Diencephalon (tissue), 2 donors: ENCODE measurements around a stretch of chr22.

DNA sequence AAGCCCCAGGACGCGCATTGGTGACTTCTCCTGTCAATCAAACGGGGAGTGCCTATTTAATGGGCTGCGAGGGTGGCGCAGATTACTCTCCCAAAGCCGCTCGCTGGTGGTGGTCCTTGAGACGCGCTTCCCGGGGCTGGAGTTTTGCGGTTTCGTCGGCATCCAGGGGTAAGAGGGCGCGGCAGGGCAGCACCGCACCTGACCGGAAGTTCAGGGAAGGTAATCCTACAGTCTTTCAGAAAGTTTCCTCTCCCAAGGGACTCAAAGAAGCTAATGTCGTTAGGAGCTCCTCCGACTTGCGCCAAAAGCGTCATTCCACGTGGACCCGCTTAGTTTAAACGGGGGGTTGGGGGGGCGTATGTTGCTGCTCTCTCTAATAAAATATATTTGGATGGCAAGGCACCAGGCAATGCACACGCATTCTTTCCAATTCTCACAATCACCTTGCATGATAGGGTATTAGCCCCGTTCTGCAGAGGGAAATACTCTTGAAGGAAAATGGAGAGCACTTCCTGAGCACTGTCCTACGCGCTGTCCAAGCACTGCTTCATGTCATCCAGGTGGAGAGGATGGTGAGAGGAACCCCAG lies 445 bp upstream of the PACSIN2 start:
- RAMPAGE, long total RNA = no peak

DNA sequence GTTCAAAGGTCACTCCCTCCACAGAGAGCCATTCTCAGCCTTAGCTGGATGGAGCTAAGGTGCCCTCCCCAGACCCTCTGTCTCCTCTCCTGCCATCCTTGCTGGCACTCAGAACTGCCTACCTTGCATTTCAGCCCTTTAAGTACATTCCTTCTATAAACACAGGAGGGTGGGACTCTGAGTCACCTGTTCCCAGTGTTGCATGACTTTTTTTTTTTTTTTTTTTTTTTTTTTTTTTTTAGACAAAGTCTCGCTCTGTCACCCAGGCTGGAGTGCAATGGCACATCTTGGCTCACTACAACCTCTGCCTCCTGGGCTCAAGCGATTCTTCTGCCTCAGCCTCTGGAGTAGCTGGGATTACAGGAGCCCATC lies 8.5 kb downstream of the TTLL1 start:
- RAMPAGE, long total RNA = no peak

- RAMPAGE, long total RNA = no peak
These were observed 6.6 kb upstream of the BIK start for GRCh38 chr22:43103904-43104430.

- RAMPAGE, long total RNA = no peak
These were observed 3.9 kb downstream of the MCAT start for GRCh38 chr22:43139304-43139662.

DNA sequence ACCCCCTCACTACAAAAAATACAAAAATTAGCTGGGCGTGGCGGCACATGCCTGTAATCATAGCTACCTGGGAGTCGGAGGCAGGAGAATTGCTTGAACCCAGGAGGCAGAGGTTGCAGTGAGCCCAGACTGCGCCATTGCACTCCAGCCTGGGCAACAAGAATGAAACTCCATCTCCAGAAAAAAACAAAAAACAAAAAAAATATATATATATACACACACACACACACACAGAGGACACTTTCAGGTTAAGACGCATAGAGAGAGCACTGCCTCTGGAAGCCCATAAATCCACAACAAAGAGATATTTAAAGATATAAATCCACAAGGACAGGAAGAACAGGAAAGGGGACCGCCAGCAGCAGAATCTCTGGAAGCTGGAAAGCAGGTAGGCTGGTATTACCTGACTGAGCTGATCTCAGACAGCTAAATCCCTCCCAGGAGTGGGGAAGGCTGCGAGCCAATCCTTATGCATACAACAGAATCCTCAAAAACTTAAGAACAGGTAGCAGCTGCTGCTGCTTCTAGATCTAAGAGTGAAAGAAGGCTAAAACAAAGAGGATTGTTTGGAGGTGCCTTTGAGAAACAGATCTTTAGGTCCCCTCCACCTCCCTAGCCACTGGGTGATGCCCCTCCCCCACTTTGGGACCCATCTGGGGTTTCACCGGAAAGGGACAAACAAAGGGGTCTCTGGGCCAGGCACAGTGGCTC lies 1.7 kb upstream of the MCAT start:
- RAMPAGE, long total RNA = no peak

GRCh38 chr22:43159670-43160394 lies 8.5 kb downstream of the TSPO start:
- RAMPAGE, long total RNA = no peak

DNA sequence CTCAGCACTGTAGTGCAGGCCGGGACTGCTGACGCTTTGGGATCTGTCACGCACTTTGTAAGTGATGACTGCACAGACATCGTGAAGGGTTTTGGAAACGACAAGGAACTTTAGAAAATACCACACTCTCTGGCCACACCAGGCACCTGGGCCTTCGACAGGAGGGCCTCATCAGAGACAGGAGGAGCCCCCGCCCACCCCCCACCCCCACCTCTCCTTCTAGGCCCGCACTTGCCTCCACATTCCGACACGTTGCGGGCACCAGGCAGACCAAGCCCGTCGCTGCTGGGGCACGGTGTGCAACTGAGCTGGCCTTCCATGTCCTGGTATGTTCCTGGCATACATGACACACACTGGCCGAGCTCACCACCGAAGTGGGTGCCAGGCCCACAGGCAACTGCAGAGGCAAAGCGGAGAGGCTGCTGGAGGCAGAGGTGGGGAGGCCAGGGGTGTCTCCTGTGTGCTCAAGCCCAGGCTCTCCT lies 27.0 kb upstream of the TTLL12 start:
- RAMPAGE, long total RNA = no peak

- RAMPAGE, long total RNA = no peak
These were observed 40.3 kb upstream of the TTLL12 start for GRCh38 chr22:43227211-43227562.

DNA sequence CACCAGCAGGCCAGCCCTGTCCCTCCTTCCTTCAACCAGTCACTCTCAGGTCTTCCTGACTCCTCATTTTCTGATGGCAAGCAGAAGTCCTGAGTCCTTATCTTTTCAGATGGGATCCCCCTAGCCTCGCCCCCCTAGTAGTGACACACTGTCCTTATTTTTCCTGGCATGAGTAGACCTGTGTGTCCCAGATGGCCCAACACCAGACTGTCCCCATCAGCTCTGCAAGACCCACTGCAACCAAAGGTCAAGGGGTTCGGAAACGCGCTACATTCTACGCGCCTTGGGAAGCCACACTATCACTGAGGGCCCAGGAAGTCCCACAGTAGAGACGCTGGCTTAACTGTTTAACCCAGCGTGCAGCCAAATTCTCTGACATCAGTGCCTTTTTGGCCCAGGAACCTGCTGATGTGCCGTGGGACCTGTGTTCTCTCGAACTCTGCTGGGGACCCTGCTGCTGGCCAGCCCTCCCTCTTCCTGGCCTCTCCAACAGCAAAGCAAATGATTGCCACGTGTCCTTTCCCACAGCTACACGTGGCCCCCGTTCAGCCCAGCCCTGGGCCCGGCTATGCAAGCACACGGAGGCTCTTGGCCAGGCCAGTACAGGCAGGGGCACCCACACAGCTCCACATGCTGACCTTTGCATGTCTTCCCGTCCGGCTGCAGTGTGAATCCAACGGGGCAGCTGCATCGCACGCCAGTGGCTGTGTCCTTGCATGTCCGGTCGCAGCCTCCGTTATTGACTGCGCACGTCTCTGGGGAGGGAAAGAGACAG lies 51.5 kb upstream of the TTLL12 start:
- RAMPAGE, long total RNA = no peak

DNA sequence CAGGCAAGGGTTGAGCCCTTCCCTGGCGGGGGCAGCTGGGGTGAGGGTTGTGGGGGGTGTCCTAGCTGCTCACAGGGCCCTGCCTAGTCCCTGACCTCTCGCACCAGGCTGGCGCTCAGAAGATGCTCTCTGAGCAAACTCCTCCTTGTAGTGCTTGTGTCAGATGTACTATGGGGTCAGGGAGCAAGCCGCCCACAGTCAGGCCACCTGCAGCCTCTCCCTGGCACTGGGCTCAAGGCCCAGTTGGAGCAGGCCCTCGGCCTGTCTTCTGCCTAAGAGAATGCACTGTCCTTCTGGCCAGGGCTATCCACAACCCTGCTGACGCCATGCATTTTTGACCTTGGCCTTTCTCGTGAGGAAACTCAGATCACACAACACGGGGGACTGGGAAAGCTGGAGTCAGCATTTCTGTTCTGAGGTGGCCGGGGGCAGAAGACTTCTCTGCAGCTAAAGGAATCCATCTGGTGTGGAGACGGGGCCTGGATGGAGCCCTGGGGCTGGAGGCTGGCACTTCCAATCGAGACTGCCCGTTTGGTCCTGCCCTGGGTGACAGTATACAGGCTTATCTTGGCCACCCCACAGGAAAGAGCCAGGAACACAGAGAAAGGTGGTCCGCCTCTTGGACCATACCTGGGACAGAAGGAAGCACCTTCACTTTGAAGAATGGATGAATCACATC lies 74.0 kb upstream of the TTLL12 start:
- RAMPAGE, long total RNA = no peak

DNA sequence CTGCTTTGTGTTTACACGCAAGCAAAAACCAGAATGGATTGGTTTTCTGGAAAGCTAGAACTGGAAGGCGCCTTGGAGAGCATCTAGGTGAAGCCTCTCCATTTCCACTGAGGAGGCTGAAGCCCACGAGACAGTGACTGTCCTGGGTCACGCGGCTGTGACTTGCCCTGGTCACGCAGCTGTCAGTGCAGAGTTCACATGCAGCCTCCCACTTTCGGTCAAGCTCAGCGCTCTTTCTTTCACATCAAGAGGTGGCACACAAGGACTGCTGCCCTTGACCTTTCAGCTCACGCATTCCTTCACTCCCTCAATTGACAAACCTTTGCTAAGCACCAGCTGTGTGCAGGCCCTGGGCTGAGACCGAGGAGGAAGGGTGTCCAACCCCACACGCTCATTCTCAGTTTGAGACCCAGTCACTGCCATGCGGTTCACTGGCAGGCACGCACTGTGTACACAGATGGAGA lies 70.4 kb downstream of the SCUBE1 start:
- RAMPAGE, long total RNA = no peak

DNA sequence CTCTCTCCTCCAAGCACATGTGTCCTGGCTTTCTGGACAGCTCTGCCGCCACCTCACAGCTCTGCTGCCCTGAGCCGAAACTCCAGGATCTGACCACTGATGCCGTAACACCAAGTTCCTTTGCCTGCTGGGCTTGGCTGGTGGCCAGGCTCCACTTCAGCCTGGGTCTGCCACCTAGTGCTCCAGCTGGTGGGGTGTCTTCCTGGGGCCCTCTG lies 52.9 kb downstream of the SCUBE1 start:
- RAMPAGE, long total RNA = no peak

GRCh38 chr22:43397000-43397577 lies 14.7 kb upstream of the MPPED1 start:
- RAMPAGE, long total RNA = no peak

DNA sequence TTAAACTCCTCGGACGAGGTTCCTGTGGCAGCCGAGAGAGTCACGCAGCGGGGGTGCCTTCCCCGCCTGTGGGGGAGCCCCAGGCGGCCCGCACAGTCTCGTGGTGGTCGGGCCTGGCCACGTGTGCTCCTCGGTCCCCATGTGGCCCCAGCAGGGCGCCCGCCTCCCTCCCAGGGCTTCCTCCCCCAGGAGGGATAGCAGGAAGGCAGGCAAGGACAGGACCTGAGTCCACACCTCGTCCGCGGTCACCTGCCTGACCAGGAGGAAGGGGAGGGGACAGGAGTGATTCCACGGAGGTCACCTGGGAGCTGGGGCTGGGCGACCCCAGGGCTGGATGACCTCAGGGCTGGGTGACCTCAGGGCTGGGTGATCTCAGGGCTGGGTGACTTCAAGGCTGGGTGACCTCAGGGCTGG lies 12.1 kb upstream of the MPPED1 start:
- RAMPAGE, long total RNA = no peak

- RAMPAGE, long total RNA = no peak
These were observed 2.4 kb downstream of the PNPLA3 start for GRCh38 chr22:43926029-43926313.

DNA sequence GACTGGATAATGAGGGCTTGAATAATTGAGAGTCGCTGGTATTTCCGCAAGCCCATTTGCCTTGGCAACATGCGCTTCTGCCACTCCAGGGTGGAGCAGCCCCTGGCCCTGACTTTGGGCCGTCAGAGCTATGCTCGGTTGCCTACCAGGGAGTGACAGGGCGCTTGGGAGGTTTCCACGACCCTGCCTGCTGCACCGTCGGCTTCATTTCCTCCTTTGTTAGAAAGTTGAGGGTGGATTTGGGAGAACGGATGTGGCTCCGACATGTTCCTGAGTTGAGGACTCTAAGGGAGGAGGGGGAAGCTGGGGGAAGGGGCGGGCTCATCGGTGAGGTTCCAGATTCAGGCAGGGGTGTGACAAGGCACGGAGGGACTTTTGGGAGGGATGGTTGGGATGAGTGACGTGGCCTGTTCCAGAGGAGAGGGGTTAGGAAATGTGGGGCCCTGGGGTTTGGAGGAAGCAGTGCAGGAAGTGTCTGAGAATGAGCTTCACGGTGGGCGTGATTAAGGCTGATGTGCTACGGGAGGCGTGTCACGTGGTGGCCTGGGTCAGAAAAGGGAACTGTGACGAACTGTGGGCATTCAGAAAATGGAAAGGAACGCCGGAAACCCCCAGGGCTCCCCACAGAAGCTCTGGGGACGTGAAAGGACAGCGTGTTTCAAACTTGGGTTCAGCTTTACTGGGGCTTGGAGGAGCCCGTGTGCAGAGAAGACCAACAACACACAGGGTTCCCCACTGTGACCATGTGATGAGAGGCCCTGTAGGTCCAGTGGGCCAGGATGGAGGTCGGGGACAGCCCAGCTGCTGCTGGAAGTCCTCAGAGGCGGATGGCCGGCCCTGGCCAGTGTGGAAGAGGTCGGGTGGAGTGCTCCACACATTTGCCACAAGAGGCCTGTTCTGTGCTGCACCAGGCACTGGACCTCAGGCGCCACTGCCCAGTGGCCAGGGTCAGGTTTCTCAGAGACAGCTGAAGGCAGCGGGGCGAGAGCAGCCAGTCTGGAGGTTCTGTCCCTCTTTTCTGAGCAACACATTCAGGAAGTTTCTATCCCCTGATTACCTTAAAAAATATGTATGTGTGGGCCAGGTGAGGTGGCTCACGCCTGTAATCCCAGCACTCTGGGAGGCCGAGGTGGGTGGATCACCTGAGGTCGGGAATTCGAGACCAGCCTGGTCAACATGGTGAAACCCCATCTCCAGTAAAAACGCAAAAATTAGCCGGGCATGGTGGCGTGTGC lies 2.9 kb downstream of the PARVB start:
- RAMPAGE, long total RNA = no peak

DNA sequence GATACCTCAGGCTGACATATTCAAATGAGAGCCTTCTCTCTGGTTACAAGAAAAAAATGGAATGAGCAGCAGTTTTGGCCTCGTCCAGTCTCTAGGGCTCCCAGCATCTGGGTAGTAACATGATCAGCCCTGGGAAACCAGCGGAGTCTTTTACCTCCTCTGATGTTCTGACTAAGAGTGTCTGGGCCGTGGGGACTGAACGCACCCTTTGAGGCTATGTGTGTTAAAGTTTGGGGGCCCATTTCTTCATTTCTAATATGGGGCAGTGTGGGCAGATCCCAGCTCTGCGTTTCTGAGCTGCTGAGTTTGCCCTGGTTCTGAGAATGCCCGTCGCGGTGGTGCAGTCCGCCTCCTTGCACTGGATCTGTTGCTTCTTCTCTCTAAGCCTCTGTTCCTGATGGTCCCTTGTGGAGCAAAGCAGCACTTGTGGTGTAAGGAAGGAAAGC lies 8.1 kb downstream of the PARVB start:
- RAMPAGE, long total RNA = no peak

GRCh38 chr22:44057304-44057785 lies 33.2 kb downstream of the PARVB start:
- RAMPAGE, long total RNA = no peak

- RAMPAGE, long total RNA = no peak
These were observed 60.3 kb downstream of the PARVB start for GRCh38 chr22:44084400-44084848.

DNA sequence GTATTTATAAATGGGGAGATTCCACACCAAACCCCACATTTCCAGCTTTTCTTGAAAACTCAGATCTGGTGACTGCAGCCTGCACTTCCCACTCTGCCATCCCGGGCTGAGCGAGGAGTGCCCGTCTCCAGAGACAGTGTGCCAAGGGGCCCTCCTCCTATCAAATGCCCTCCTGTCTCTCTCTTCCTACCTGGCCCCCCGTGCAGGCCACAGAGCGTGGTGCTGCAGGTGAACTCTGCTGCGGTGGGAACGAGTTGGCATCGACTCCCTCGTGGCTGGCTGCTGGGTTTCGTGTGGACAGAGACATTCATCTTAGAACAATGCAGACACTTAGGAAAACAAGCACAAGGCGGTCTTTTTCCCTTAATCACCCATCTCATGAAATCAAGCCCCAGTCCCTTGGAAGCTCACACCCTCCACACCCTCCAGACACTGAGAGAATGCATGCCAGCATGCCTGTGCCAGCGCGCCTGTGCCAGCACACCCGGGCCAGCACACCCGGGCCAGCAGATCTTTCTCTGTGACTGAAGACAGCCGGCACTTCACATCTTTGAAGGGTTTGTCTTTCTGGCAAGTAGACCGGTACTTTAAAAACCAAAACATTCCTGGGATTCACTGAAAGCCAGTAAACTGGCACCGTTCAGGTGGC lies 65.0 kb downstream of the PARVB start:
- RAMPAGE, long total RNA = no peak